Skin of body (tissue), 2 donors: ENCODE data around the gene SMIM21.

DNA sequence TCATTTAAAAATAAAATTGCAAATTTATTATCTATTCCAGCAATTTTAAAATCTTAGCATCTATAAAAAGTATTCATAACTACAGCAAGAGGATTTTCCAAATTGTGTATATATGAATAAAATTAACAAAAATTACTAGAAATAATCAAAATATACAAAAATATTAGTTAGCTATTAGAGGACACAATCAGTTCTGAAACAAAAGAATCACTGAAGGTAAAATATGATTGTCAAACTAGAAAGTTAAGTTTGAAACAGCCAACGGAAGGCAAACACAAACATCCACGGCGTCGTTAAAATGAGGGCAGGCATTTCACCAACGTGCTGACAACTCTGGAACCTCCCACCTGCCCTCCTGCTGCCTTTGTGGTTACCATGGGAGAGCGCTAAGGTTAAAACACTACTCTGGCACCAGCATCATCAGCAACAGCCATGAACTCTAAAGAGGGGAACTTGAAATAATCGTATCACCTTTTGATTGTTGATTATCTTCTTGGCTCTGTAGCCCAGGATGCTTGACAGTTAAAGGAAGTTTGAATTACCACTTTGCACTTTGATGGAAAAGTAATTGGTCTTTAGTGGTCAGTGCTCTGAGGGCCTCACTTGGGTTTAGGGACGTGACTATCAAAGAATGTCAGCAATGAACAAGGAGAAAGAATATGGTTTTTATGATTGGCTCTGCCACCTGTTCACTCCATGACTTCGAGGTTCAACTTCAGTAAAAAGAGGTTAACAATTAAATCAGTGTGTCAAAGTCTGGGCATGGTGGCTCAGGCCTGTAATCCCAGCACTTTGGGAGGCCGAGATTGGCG lies 34.7 kb downstream of the CYB5A start:
- RAMPAGE, long total RNA = no peak

DNA sequence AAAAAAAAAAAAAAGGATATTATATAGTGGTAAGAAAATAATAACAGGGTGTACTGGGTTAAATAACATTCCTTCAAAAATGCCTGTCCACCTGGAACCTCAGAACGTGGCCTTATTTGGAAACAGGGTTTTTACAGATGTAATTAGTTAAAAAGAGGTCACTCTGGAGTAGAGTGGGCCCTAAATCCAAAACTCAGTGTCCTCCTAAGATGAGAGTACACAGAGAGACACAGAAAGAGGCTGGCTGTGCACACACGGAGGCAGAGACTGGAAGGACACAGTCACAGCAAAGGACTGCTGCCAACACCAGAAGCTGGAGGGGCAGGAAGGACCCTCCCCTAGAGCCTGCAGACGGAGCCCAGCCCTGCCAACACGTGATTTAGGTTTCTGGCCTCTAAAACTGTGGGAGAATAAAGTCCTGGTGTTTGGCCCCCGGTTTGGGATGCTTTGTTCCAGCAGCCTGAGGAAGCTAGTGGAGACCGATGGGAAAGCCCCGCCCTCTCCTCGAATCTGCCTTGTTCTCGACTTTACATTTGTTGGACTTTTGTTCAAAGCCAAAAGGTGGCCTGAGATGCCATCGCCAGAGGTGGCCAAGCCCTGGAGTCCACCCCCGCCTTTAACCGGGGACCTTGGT lies 10.5 kb downstream of the CNDP1 start:
- RAMPAGE, long total RNA = no peak

DNA sequence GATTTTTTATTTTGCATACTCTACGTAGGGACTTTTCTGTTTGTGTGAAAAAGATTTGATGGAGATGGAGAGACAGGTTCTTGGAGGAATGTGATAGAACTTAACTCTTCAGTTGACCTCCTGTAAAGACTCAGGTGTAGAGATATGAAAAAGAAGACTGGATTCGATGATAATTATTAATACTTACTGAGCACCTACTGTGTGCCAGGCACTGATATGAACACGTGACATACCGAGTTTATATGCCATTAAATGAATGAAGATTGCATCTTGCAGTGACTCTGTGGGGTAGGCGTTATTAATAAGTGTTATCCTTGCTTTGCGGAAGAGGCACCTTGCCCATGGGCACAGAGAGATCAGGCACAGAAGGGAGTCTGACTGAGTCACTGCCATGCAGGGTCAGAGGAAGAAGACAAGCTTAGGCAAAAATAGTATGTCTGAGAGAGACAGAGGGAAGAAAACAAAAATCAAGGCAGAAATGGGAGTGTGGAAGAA lies 14.8 kb downstream of the ZNF407 start:
- RAMPAGE, long total RNA = no peak

DNA sequence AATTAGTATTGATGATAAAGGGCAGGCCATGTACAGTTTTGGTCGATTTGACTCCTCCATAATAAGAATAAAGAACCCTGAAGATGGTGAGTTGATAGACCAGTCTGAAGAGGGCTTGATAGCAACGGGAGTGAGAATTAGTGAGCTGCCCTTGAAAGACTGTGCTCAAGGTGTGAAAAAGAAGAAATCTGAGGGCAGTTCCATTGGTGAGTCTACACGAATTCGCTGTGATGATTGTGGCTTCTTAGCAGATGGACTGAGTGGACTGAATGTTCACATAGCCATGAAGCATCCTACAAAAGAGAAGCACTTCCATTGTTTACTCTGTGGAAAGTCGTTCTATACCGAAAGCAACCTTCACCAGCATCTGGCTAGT lies 37.4 kb downstream of the ZNF407 start:
- RAMPAGE, long total RNA = no peak

- RAMPAGE, long total RNA = no peak
These were observed 199.5 kb downstream of the ZNF407 start for GRCh38 chr18:74796942-74797816.

- RAMPAGE, long total RNA = no peak
These were observed 257.7 kb downstream of the PTGR3 start for GRCh38 chr18:74951092-74951807.

DNA sequence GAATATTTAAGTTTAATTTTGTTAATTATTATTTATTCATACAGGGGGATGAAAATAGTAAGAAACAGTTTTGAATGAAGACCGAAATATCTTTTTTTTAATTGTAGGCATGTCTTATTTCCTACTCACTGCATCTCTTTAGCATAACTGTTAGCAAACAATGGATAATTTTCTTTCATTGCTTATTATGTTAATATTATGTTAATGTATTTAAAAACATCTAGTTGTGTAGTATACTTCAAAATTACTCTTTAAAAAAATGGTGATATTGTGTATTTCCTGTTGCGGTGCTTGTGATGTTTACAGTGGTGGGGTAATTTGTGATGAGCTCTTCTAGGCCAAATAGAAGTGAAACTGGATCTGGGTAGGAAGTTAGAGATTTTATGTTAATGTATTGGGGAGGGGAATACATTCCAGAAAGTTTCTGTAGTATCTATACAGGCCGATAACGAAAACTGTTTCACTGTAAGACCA lies 5.5 kb downstream of the TSHZ1 start:
- RAMPAGE, long total RNA = no peak

GRCh38 chr18:75226162-75226951 lies 15.8 kb downstream of the TSHZ1 start:
- RAMPAGE, long total RNA = no peak

GRCh38 chr18:75267818-75268123 lies 57.2 kb downstream of the TSHZ1 start:
- RAMPAGE, long total RNA = no peak

DNA sequence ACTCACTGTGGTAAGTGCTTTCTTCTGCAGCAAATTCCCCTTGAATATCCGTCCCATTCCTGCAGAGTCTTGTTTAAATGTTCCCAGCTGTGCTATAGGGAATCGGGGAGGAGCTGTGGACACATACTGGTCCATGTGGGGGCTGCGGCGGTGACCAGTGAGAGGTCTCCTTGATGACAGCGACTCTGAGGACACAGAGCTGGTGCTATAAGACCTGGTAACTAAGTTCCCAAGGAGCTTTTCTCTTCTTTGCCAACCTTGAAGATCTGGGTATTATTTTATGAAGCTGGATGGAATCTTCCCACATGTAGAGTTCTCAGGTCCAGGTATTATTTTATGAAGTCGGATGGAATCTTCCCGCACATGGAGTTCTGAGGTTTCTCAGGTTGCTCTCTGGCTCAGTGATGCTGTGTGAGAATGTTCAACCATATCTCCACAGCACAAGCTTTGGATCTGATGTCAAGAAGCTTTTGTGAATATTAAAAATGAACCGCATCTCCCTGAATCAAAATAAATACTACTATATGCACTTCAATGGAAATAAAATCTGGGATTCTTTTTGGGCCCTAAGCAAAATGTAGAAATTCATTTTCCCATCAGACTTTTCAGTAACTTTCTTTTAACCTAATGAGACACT lies at the start of gene SMIM21:
Gene SMIM21 (minus strand): TSS at position 275 of the 637 bp plus-strand sequence.
- RAMPAGE, long total RNA = no peak

DNA sequence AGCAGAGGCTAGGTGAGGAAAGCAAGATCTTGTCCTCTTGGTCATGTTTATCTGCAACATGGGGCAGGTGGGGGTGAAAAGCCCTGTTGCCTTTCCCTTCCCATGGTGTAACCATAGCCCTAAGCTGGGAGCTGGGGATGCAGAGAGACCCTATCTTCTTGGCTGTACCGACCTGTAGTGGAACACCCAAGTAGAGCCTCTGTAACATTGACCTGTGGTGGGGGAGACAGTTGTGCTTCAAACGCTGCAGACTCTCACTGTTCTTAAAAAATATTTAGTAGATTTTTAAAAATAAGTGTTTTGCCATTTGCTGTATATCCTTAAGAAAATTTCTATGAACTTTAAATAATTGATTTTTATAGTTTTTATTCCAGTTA lies 247.3 kb upstream of the SMIM21 start:
- RAMPAGE, long total RNA = no peak

- RAMPAGE, long total RNA = no peak
These were observed 90.4 kb downstream of the ZNF516 start for GRCh38 chr18:76404441-76405196.

GRCh38 chr18:76453232-76453541 lies 41.9 kb downstream of the ZNF516 start:
- RAMPAGE, long total RNA = no peak

- RAMPAGE, long total RNA = no peak
These were observed 24.5 kb downstream of the ZNF516 start for GRCh38 chr18:76470469-76471020.

DNA sequence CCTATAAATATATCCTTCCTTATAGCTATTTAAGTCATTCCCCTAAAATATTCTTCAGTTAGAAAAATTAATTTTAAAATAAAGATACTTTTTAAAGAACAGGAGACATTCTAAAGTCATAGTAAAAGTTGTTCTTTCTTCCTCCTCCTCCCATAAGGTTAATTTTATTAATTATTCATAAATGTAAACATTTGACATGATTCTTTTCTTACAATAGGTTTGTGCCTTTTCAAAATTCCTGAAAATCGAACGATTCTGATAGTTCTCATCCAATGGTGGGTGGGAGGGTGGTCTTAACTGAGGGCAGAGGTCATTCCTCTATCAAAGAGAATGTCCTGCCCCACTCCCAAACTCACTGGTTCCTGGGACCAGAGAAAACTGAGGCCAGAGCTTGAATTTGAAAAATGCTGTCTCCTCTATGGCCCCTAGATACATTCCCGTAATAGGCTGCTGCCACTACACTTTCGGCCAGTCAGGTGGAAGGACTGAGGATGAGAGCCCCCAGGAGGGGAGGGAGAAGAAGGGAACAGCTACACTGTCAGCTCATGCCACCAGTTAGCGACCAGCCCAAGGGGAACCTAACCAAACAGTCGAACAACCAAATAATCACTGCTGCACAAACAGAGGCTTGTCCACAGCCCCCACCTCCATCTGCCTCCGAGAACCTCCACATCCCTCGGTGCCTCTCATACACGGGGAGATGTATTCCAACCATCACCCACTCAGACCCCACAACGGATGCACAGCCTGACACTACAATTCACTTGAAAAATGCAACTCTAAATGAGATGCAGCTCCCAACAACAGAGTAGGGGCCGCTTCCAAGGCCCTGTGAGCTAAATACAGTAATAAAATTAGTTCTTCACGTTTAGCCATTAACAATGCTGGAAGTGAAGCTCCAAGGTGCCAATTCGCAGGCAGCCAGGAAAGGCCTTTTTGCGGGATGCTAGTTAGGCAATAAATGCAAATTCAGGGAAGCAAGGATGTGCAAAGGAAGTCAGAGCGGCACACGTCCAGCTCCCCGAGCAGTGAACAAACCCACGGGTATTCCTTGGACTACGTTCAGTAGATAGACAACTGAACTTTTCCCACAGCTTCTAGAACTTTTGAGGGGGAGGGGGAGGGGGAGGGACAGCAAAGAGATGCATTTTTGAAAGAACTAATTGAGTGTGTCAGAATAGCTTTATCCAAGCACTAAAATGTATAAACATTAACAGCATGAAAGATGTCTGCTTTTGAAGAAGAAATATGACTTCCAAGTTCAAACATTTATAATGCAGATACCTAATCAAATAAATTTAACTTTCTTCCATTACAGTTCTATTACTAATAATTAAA lies 7.2 kb downstream of the ZNF516 start:
- RAMPAGE, long total RNA = no peak

GRCh38 chr18:76496584-76496893 lies 1.5 kb upstream of the ZNF516 start:
- RAMPAGE, long total RNA = no peak

DNA sequence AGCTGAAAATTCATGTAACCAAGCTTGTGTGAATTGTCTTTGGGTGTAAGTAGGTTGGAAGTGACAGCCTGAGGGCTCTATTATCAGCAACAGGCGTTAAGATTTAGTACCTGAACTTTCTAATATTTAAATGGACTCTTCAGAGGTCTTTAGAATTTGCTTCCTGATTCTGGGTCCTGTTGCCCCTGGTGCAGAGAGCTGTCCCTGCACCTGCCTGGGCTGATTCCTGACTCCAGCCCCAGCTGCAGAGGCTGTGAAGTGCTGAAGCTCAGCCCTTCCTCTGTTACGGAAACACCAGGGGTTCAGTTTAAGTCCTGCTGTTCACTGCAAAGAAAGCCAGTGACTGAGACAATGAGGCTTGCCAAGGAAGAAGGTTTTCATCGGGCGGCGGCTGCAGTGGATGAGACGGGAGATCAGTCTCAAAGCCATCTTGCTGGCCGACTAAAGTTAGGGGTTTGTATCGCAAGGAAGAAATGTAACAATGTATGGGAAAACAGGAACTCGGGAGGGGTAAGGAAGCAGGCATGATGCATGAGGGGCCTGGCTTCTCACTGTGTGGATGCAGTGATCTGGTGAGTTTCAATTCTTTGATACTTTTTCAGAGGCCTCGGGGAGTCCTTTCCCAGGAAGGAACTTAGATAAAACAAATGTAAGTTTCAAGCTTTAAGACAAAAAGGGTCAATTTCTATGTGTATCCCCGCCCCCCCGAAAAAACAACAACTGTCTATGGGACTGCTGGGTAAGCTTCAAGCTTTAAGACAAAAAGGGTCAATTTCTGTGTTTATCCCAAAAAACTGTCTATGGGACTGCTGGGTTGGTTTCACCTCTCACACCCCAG lies 142.3 kb upstream of the ZNF236 start:
- RAMPAGE, long total RNA = no peak

DNA sequence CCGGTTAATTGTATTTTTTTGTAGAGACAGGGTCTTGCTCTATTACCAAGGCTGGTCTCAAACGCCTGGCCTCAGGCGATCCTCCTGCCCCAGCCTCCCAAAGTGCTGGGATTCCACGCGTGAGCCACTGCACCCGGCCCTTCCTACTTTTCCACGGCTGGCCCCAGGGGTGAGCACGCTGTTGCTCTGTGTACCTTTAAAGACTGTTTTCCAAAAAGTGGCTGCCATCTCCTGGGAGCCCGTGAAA lies 135.8 kb upstream of the ZNF236 start:
- RAMPAGE, long total RNA = no peak

DNA sequence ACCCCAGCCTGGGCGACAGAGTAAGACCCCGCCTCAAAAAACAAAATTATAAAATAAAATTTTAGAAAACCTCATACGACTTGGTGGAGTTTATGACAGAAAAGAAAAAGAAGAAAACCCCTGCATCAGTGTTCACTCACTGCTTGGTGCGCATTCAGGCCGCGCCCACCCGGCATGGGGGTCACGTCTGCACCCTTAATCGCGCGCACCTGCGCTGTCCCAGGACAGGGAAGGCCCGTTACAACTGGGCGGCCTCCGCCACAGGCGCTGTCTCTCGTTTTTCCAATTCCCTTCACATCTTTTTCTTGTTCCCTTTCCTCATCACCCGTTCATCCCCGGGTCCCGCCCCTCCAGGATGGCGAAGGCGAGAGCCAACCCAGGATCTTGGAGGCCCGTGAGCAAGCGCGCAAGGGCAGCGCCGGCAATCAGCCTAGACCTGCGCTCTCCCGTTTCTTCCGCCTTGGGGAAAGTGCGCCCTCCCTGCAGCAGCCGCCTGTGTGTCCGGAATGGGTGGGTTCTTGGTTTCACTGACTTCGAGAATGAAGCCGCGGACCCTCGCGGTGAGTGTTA lies 35.1 kb upstream of the ZNF236 start:
- RAMPAGE, long total RNA = no peak

- RAMPAGE, long total RNA = no peak
These were observed 131.1 kb downstream of the ZNF236 start for GRCh38 chr18:76953478-76953908.